Right lobe of liver (tissue), 4 donors: ENCODE measurements around the genes HDAC4 and RNPEPL1.

- PRO-cap, 4 experiments = no peak in any of the 4 experiments
- RAMPAGE, long total RNA, 2 experiments = no peak in any of the 2 experiments
These were observed 189.1 kb downstream of the HDAC4 start for GRCh38 chr2:239211764-239212044.

DNA sequence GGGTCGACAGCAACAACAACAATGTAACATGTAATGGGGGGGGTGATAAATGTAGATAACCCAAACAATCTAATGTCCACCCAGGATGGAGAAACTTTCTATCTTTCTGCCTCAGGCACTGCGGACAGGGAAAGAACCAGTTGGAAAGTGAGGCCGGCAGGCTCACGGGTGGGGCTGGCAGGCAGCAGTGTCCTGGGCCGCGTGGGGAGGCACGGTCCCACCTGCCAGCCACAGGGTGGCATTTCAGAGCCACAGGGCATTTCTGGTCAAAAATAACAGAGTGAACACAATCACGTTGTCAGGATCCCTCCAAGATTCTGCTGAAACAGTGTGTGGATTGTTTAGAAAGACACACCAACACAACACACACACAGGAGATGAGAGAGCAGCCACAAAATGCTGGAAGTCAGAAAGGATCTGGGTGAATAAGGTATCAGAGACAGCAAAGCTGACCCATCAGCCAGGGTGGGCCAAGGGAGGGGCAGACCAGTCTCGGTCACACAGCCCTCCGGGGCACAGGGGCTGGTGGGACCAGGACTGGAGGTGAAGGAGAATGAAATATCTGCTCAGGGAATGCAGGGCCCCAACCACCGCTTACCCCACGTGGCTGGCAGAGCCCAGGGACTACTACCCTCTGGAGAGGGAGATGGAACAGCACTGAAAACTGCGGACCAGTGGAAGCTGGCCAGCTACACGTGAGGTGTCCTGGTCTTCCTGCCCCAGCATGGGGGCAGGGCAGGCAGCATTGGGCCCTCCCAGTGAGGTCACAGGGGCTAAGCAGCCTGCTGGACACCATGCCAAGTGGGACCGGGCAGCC lies 174.0 kb downstream of the HDAC4 start:
- PRO-cap, 4 experiments = no peak in any of the 4 experiments
- RAMPAGE, long total RNA, 2 experiments = start-site peak on the minus strand in 1 of 2 experiments, centred at position 721 of the sequence, 5 reads per replicate

- PRO-cap, 4 experiments = peak in 1 of 4 experiments; most common minus-strand start chr2:239275917 (in 1)
- RAMPAGE, long total RNA, 2 experiments = no peak in any of the 2 experiments
These were observed 125.1 kb downstream of the HDAC4 start for GRCh38 chr2:239275650-239276253.

- PRO-cap, 4 experiments = no peak in any of the 4 experiments
- RAMPAGE, long total RNA, 2 experiments = no peak in any of the 2 experiments
These were observed 108.9 kb downstream of the HDAC4 start for GRCh38 chr2:239291728-239292461.

- PRO-cap, 4 experiments = no peak in any of the 4 experiments
- RAMPAGE, long total RNA, 2 experiments = no peak in any of the 2 experiments
These were observed 98.7 kb downstream of the HDAC4 start for GRCh38 chr2:239301978-239302651.

DNA sequence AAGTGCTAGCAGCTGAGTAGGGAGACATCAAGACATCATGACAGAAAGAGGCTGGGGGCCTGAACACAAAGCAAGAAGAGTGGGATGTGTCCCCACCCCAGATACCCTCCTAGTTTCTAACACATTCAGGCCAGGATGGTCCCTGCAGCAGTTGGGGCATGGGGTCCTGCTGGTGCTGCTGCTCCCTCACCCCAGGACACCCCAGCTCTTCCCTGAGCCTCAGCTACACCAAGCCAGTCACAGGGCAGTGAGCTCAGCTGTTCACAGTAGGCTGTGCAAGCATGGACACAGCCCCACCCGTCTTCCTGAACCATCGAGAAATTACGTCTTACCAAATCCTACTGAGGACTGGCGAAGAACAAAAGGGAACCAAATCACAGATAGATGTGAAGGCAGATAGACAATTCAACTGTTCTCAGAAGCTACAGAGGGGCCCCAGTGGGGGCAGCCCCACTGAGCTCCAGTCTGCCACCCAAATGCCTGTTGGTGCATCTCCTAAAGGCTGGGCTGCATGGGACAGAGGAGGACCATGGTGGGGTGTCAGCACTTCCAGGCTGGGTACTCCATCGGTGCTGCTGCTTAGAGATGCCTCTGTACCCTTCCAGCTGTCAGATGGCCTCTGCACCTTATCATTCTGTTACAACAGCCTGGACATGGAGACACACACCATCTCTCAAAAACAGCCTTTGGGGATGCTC lies 60.7 kb downstream of the HDAC4 start:
- PRO-cap, 4 experiments = no peak in any of the 4 experiments
- RAMPAGE, long total RNA, 2 experiments = no peak in any of the 2 experiments

DNA sequence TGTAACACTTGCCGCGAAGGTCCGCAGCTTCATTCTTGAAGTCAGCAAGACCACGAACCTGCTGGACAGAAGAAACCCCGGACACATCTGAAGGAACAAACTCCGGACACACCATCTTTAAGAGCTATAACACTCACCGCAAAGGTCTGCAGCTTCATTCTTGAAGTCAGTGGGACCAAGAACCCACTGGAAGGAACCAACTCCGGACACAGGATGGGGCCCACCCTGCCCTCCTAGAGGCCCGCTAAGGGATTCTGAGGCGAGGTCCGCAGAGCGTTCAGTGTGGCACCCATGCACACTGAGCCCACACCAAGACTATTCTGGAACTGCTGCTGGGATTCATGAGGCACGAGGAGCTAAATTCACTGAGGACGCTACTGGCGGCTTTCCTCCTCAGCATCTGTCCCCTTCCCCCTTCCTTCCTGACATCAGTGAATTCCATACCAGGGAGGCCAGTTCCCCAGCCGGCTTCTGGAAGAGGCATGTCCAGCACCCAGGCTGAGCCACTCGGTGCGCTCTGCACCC lies 11.4 kb downstream of the HDAC4 start:
- PRO-cap, 4 experiments = no peak in any of the 4 experiments
- RAMPAGE, long total RNA, 2 experiments = no peak in any of the 2 experiments

GRCh38 chr2:239396722-239397883 lies 3.7 kb downstream of the HDAC4 start:
- PRO-cap, 4 experiments = no peak in any of the 4 experiments
- RAMPAGE, long total RNA, 2 experiments = start-site peak on the minus strand in 1 of 2 experiments, at chr2:239396932-239396993 at its widest, 5 reads per replicate

DNA sequence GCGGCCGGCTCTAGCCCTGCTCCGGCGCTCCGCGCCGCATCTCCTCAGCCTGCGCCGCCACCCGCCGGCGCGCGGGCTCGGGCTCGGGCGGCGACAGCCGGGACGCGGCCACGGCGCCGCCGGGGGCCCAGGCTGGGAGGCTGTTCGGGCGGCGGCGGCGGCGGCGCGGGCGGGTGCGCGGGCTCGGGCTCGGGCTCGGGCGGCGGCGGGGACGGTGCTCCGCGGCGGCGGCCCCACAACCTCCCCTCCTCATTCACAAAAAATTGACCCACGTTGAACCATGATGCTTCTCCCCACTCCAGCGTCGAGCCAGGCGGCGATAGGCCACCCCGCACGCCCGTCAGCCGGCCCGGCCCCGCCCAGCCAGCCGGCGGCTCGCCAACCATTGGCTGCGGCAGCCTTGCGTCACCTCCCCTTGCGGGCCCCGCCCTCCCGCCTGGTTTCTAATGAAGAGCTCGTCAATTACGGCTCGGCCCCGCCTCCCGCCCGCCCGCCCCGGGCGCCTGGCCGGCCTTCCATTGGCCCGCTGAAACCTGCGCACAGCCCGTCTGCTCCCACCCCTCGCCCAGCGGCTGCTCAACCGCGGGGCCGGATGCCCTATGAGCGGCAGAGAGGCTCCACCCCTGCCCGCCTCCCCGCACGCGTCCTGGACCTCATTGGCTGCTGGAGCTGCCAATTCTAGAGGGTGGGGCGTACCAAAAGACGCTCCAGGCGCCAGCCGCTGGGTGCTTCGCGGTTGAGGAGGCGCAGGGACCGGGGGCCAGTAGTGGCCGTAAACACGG lies at the start of gene HDAC4:
Gene HDAC4, minus strand, starts transcription at position 315 of the 782 bp plus-strand sequence.
- PRO-cap, 4 experiments = peak in 4 of 4 experiments; most common plus-strand start position 698 of the sequence (in 4); most common minus-strand start position 315 of the sequence (in 3)
- RAMPAGE, long total RNA, 2 experiments = start-site peak on the minus strand in 1 of 2 experiments, centred at position 323 of the sequence, 20 reads per replicate

GRCh38 chr2:239725369-239725789 lies 299.8 kb downstream of the NDUFA10 start:
- PRO-cap, 4 experiments = no peak in any of the 4 experiments
- RAMPAGE, long total RNA, 2 experiments = no peak in any of the 2 experiments

DNA sequence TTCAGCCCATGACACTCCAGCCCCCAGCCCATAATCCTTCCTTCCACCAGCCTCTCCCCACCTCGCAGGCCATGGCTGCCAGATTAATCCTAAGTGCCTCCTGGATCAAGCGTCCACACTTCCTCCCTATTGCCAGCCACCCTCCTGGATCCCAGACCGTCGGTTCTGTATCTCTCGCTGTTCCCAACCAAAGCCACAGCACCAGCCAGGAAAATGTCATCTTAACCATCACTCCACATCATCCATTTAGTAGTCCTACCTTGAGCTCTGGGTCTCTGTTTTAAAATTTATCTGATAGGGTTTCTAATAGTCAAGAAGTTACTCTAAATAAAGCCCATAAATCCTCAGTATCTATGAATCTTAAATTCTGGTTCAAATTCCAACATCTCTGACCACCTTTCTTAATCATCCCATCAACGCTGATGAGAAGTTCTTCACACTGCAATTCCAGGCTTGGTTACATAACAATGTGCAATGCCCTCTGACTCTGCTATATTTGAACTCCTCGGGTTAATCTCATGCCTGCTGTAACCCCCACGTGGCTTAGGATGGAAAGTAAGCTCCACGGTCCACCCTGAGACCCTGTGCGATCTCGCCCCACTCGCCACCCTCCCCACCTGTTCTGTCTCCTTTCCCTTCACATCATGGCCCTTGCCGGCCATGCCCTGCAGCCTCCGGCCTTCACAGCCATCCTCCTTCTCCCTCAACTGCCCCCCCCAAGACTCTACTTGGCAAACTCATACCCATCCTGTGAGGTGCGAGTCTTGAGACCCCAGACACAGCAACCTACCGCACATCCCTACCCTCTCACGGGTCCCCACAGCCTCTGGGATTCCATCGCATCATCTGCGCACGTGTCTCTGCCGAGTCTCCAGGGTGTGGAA lies 49.2 kb downstream of the NDUFA10 start:
- PRO-cap, 4 experiments = no peak in any of the 4 experiments
- RAMPAGE, long total RNA, 2 experiments = no peak in any of the 2 experiments

DNA sequence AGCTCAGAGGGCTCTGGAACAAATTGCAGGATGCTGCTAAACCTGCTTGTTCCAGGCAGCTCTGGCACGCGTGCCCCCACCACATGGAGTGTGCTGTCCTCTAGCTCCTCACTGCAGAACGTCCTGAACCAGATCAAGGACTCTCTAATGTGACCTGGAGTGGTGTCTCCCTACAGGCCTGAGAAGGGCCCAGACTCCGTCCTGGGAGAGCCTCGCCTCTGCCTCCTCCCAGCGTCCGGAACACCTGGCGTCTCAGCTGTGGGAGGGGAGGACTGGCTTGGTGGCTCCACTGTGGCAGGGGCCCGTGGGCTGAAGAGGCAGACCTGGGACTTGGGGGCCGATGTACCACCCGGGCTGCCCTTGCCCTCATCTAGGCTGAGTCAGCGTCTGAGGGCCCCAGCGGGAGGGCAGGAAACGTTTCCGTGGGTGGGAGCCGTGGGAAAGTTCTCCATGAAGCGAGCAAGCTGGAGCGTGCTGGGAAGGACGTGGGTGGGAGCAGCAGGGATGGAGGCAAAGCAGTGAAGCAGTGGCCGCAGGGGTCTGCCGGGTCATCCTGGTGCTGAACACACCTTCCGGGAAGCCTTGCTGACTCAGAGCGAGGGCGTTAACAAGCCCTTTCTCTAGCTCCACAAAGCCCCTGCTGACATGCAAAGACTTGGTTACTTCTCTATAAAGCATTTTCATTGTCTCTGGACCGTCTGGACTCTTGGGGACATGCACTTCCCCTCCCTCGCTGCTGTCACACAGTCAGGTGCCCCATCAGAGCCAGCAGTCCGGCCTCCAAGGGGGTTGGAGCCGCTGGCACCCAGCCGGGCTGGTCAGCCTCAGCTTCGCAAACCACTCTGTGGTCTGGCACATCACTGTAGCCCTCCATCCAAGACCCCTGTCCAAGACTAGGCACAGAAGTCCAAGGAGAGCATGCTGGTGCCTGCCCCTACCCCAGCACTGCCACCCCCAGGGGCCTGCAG lies 115.3 kb upstream of the GPC1 start:
- PRO-cap, 4 experiments = peak in 1 of 4 experiments; most common plus-strand start position 699 of the sequence (in 1)
- RAMPAGE, long total RNA, 2 experiments = no peak in any of the 2 experiments

GRCh38 chr2:240436684-240436978 lies 1.2 kb downstream of the GPC1 start:
- PRO-cap, 4 experiments = no peak in any of the 4 experiments
- RAMPAGE, long total RNA, 2 experiments = no peak in any of the 2 experiments

- PRO-cap, 4 experiments = peak in 4 of 4 experiments; most common plus-strand start chr2:240452817 (in 4); most common minus-strand start chr2:240452732 (in 1)
- RAMPAGE, long total RNA, 2 experiments = no peak in any of the 2 experiments
These were observed 17.2 kb downstream of the GPC1 start for GRCh38 chr2:240452415-240453330.

- PRO-cap, 4 experiments = no peak in any of the 4 experiments
- RAMPAGE, long total RNA, 2 experiments = no peak in any of the 2 experiments
These were observed 18.8 kb downstream of the GPC1 start for GRCh38 chr2:240453930-240454953.

GRCh38 chr2:240455589-240457092 lies 20.7 kb downstream of the GPC1 start:
- PRO-cap, 4 experiments = no peak in any of the 4 experiments
- RAMPAGE, long total RNA, 2 experiments = no peak in any of the 2 experiments

GRCh38 chr2:240496223-240497312 lies 61.1 kb downstream of the GPC1 start:
- PRO-cap, 4 experiments = no peak in any of the 4 experiments
- RAMPAGE, long total RNA, 2 experiments = start-site peak on the minus strand in 1 of 2 experiments, at chr2:240496694-240496839 at its widest, 7 reads per replicate

DNA sequence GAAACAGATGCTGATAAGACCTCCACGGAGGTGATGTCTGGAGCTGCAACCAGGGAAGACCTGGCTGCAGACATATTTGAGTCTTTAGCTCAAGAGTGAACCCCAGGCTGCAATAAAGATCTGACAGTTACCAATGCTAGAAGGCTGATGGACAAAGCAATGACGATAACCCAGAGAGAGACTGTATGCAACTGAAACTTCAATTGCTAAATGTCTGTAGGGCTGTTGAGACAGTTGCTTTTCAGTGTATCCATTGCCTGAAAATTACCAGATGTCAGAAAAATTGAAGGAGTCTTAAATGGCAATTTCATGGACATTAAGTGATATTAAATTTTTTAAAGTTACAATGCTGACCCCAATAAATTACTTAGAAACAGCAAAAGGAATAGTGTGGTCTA lies 495 bp upstream of the DUSP28 start:
- PRO-cap, 4 experiments = no peak in any of the 4 experiments
- RAMPAGE, long total RNA, 2 experiments = no peak in any of the 2 experiments

GRCh38 chr2:240568280-240569025 lies at the start of gene RNPEPL1:
Gene RNPEPL1, plus strand, starts transcription at chr2:240568484.
- PRO-cap, 4 experiments = peak in 4 of 4 experiments; most common plus-strand start chr2:240568843 (in 3); most common minus-strand start chr2:240568351 (in 2)
- RAMPAGE, long total RNA, 2 experiments = no peak in any of the 2 experiments

DNA sequence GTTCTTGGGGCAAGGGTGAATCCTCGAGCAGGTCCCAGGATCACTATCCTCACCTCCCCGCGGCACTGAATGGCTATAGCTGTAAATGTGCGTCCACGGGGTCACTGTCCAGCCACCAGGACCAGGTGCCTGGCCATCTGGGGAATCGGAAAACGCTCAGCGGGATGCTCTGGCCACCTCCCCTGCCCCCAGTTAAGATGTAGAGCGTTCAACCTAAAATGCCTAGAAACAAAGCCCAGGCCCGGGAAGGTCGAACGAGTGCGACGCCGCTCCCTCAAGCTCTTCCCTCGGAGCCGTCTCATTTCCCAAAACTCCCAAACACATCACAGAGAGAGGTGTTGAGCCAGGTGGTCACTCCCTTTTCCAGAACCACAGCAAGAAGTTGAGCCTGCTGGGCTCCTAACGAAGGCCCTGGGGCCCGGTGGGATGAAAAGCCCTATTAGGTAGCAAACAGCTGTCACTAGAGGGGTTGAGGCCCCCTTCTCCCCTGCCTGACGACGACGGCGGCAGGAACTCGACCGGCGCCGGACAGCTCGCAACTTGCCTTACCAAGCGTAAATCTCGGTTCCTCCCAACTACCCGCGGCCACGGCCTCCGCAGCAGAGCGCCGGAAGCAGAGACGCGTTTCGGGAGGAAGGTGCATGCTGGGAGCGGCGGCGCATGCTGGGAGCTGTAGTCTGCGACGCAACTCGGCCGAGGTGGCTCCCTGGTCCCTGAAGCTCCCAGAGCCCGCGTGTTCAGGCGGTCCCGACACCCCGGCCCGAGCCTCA lies 638 bp upstream of the CAPN10 start:
- PRO-cap, 4 experiments = peak in 4 of 4 experiments; most common plus-strand start position 675 of the sequence (in 4); most common minus-strand start position 547 of the sequence (in 3)
- RAMPAGE, long total RNA, 2 experiments = no peak in any of the 2 experiments